H7 (cell line): ENCODE measurements around a stretch of chr2.

GRCh38 chr2:102101743-102102169 lies 40.8 kb upstream of the IL1R1 start:
- RAMPAGE, long total RNA, result no peak

DNA sequence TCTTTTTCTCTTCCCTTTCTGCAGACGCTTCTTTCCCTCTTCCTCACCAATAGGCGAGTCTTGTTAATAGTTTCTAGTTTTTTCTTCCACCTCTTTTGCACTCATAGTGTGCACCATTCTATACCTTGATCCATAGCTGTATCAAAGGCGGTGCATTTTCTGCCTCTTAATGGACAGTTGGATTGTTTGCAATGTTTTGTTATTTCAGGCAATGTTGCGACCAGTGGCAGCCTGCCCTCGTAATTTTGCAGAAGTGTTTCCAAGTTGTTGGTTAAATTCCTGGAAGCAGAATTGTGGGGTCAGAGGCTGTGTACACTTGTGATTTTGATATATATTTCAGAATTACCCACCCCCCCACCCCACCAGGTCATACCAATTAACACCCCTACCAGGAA lies 32.5 kb upstream of the IL1R1 start:
- RAMPAGE, long total RNA, result no peak

- RAMPAGE, long total RNA, result no peak
These were observed 52.8 kb upstream of the IL1RL1 start for GRCh38 chr2:102258399-102259110.

GRCh38 chr2:102340369-102341085 lies 15.1 kb upstream of the IL18R1 start:
- RAMPAGE, long total RNA, result no peak

- RAMPAGE, long total RNA, result no peak
These were observed 837 bp upstream of the SLC9A2 start for GRCh38 chr2:102618468-102618964.

DNA sequence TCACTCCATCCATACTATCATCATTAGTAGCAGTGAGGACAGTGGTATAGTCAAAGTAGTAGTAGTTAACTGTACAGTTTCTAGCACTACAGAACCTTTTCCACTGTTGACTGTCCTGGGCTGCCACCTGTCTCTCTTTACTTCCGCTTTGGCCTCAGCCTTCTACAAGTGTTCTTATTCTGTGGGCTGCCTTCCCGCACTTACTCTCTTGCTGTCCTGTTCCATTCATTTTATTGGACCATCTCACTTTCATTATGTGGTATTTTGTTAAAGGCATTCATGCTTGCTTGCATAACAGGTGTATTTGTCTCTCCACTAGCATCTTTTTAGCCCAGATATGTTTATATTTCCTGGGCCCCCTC lies 3.4 kb downstream of the SLC9A2 start:
- RAMPAGE, long total RNA, result no peak

- RAMPAGE, long total RNA, result no peak
These were observed 17.3 kb downstream of the SLC9A2 start for GRCh38 chr2:102636366-102637250.

DNA sequence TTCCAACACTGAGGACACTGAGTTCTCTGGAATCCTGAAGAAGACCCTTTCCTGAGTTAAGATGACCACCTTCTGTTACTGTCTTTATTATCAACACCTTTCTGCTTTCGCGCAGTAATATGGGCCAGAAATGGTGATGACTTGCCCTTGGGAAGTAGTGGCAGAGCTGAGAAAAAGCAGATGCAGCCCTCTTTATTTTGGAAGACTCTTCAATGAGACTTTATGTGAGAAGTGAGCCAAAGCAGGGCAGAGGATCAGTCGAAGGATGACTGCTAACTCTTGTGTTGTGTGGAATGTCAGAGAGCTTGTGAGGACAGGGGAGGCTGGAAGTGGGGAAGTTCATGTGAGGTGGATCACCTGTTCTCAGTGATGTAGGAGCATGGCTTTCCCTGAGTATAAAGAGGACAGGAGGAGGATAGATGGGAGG lies 50.2 kb downstream of the MFSD9 start:
- RAMPAGE, long total RNA, result no peak

DNA sequence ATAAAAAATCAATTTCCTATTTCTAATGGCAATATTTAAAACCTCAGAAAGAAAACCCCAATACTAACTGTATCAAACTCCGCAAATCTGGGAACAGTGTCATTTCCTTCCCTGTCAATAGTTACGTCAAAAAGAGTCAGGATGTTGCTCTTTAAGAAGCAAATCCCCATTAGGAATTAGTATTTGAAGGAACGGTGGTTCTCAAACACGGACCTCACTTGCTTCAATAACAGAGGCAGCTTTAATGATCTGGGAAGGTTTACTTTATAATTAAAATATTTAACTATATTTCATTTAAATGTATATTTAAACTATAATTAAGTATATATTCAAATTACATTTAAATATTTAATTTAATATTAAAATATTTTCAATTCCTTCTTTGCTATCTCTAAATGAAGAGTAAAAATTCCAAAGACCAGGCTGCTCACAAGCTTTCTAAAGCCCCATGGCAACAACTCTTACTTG lies 63.1 kb upstream of the POU3F3 start:
- RAMPAGE, long total RNA, result no peak

GRCh38 chr2:104851036-104852241 lies 2.5 kb upstream of the POU3F3 start:
- RAMPAGE, long total RNA, result no peak

DNA sequence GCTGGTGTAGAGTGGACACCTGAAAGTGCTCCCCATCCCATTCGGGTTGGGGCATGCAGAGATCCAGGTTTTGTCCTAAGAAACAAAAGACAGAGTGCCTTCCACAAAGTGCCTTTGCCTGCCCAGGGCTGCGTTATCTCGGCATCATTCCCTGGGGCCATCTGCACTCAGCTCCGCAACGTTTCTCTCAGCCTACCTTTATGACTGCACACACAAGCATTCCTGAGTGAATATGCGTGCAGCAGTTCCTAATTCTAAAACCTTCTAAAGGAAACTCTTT lies 20.4 kb downstream of the FHL2 start:
- RAMPAGE, long total RNA, result no peak

GRCh38 chr2:105380835-105381424 lies 17.9 kb downstream of the FHL2 start:
- RAMPAGE, long total RNA, result no peak

GRCh38 chr2:105406078-105406907 lies 7.4 kb upstream of the FHL2 start:
- RAMPAGE, long total RNA, result no peak

DNA sequence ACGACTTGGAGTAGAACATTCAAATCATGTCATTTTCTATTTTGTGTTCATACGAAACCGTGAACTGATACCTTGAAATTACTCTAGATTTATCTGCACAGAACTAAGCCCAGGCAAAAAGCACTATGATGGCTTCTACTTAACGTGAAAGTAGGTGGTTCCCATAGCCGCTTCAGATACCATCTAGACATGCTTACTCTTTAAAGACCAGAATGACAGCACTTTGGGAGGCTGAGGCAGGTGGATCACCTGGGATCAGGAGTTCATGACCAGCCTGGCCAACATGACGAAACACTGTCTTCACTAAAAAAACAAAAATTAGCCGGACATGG lies 36.5 kb upstream of the FHL2 start:
- RAMPAGE, long total RNA, result no peak

DNA sequence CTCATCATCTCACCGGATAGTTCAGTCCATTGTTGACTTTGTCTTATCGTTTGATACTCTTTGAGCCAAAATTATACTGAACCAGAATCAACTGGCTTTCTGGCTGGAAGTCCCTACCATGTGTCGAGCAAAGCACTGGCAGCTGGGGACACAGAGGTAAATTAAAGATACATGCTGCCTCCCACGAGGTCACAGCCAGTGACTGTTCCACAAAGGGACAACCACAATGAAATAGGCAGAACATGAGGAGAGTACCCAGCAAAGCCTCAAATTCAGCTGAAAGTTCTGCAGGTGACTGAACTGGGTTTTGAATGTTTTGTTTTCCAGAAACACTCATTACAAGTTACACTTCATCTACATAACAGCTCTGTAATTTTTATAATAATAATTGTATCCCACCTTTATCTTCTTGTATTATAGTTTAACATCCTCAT lies 91.5 kb upstream of the FHL2 start:
- RAMPAGE, long total RNA, result no peak

- RAMPAGE, long total RNA, result no peak
These were observed 112.2 kb upstream of the FHL2 start for GRCh38 chr2:105510960-105511499.

- RAMPAGE, long total RNA, result no peak
These were observed 168.3 kb upstream of the NCK2 start for GRCh38 chr2:105576428-105576796.

DNA sequence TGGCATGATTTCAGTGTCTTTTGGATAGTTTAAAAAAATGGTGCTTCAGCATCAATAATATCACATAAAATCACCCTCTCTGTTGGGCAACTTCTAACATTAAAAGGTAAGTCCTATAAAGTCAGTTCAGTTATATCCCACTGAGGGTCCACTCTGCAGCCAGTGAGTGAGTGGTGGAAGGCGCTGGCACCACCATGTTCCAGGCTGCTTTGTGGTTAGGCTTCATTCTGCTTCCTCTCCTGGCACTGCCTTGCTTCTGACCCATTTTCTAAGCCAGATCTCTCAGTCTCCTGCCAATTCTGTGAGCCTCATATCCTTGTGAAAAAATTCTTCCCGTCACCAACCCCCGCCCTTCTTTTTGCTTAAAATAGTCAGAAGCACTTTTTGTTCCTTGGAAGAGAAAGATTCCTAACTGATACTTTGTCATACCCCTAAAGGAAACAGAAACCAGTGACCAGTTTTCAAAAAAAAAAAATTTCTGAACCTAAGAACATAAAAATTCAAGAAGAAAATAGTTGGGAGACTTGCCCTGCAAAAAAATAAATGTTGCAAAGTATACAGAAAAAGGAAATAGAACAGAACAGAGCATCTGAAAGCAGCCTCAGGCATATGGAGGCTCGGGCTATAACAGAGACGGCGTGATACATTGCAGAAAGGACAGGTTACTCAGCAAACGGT lies 139.7 kb upstream of the NCK2 start:
- RAMPAGE, long total RNA, result no peak

- RAMPAGE, long total RNA, result no peak
These were observed 1.3 kb downstream of the NCK2 start for GRCh38 chr2:105745967-105746417.

GRCh38 chr2:105755842-105756317 lies 11.2 kb downstream of the NCK2 start:
- RAMPAGE, long total RNA, result no peak